Bile duct (tissue), 1 donor: ENCODE measurements around a stretch of chr22.

- PRO-cap = no peak
Observed at GRCh38 chr22:46584602-46585110, 35.5 kb upstream of the GRAMD4 start.

DNA sequence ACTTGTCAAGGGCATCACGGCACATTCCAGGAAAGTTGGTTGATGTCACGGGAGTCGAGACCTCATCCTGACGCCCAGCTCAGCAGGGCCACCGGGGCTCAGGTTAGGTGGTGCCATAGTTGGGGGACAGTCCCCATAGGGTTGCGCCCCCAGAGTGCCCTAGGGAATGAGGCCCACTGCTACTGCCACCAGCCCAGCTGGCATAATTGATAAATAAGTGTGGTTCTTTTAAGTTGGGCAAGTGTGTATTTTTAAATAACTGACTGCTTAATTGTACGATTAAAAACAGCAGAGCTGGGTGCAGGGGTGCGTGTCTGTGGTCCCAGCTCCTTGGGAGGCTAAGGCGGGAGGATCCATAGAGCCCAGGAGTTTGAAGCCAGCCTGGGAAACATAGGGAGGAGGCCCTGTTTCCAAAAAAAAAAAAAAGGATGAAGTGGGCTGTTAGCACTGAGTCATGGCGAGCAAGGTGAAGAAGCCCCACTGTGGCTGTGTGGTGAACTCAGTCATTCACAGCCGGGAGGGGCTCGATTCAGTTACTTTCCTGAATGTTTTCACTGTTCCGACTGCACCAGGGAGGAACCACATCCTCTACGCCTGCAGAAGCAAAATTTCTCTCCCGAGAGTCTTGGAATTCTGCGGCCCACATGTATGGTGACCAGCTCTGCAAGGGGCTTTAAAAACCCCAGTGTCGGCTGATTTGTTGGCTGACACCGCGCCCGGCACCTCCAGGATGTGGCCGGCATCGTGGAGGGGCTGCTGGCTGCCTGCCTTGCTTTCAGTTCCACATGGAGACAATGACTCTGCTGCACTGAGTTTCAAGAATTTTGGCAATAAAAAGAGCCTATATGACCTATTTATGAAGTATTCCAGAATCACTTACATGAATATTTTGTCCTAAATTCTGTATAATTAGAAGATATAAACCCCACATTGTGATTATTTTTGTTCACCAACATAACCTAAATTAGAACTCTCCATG lies 27.9 kb upstream of the GRAMD4 start:
- PRO-cap = bidirectional peak, plus-strand start at position 778 of the sequence, minus-strand start at position 650 of the sequence

DNA sequence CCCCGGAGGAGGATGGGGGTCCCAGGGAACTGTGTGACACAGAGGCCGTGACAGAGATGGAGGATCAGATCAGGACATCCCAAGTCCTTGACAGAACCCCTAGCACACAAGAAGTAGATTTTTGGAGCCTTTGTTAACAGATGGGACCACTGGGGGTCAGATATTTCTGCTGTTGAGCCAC lies 21.3 kb upstream of the GRAMD4 start:
- PRO-cap = no peak

GRCh38 chr22:46609418-46609789 lies 10.8 kb upstream of the GRAMD4 start:
- PRO-cap = no peak

DNA sequence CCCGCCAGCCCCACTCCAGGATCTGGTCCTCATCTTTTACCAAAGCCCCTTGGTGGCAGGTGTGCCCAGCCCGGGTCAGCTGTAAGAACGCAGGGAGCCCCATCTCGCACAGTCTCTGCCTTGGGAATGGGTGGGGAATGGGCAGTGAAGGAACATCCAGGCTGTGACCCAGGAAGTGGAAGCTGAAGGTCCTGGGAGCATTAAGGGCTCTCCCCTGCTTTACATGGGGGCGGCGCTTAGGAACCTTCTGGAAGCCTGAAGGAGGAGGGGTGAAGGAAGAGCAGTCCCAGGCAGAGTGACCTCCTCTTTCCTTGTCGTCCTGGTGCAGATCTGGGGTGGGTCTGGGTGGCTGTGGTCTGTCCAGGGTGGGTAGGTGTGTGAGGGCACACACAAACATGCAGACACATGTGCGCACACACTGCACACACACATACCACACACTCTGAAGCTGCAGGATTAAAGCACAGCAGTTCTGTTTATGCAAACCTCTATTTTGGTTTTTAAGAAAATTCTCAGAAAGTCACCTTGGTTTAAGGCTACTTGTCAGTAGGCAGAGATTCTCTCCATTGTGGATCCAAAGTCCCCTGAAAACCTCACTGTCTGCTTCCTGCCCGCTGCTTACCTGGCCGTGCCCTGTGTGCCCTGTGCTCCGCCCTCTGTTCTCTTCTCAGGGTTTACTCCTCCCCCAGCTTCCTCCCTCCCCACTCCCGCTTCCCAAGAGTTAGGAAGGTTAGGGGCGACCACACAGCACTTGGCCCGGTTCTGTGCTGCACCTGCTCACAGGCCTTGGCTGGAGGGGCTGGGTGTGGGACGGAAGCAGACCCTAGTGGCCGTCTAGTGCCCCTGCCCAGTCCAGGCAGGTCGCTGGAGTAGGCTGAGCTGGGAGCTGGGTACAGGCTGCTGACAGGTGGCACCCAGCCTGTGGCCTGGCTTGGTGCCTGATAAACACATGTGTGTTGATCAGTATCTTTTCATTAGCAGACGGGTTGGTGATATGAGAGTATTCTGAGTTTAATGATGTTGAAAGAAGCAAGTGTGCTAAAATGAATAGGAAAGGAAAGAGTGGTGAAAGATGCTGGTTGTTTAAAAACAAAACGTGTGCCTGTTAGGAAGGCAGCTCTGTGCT lies 40.3 kb downstream of the GRAMD4 start:
- PRO-cap = no peak

- PRO-cap = no peak
Observed at GRCh38 chr22:46673492-46673971, 53.3 kb downstream of the GRAMD4 start.

DNA sequence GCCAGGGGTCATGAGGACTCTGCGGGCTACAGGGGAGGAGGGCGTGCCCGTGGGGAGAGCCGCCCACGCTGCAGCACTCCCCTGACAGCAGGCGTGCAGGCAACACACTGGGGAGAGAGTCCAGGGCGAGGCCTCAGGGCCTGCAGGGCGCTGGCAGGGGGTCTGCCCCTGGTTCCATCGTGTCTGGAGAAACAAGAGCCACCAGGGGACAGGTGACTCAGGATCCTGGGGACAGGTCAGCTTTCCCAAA lies 53.7 kb downstream of the GRAMD4 start:
- PRO-cap = no peak

GRCh38 chr22:46685425-46686408 lies 52.3 kb downstream of the CERK start:
- PRO-cap = no peak

DNA sequence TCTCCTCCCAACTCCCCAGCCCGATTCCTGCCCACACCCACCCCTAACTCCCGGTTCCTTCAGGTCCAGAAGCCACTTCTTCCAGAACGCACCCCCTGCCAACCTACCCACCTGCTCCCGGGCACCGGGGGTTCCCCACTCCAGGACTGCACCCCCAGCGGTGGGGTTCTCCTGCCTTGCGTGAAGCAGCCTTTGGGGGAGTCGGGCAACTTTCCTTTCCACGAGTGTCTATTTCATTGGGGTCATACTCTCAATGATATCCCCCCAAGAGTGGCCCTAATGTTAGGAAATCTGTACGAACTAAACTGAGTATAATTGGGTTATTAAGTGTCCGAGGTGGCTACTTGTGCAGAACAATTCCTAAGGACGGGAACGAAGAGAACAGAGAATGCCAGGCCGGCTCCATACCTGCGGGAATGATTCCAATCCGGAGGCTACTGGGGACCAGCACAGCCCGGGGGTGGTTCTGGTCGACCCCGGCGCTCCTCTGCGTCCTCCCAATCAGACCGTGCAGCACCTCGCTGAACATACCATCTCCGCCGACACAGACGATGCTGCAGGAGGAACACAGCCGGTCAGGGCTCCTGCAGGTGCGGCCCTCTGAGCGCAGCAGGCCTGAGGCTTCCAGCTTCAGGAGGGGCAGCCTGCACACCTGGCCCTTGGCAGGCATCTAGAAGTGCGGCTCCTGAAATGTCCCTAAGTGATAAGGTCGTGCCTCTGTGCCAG lies 30.5 kb downstream of the CERK start:
- PRO-cap = no peak

GRCh38 chr22:46727260-46727822 lies 10.7 kb downstream of the CERK start:
- PRO-cap = no peak

- PRO-cap = no peak
Observed at GRCh38 chr22:46740928-46741353, 2.9 kb upstream of the CERK start.

GRCh38 chr22:46780411-46780740 lies 17.9 kb downstream of the TBC1D22A start:
- PRO-cap = no peak

DNA sequence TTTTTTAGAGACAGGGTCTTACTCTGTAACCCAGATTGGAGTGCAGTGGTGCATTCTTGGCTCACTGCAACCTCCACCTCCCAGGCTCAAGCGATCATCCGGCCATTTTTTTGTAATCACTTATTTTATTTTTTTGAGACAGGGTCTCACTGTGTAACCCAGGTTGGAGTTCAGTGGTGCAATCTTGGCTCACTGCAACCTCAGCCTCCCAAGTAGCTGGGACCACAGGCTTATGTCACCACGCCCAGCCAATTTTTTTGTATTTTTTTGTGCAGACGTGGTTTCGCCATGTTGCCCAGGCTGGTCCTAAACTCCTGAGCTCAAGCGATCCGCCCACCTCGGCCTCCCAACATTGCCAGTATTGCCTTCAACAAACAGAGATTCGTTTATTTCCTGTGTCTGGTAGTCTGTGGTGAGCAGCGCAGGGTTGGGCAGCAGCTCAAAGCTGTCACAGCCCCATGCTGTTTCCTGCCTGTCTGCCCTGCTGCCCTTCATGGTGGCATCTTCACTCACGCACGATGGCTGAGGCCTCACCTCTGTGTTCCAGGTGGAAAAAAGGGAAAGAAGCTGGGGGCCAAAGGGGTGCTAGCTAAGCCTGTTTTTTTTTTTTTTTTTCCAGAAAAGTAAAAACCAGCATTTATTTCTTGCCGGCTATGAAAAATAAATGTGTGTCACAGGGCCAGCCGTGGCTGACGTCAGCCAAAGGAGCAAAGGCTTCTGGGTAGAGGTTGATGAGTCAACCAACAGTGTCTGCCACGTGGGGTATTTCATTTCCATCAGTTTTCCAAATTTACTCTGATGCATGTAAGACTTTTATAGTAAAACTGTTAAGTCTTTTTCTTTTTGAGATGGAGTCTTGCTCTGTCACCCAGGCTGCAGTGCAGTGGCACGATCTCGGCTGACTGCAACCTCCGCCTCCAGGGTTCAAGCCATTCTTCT lies 28.8 kb downstream of the TBC1D22A start:
- PRO-cap = no peak

DNA sequence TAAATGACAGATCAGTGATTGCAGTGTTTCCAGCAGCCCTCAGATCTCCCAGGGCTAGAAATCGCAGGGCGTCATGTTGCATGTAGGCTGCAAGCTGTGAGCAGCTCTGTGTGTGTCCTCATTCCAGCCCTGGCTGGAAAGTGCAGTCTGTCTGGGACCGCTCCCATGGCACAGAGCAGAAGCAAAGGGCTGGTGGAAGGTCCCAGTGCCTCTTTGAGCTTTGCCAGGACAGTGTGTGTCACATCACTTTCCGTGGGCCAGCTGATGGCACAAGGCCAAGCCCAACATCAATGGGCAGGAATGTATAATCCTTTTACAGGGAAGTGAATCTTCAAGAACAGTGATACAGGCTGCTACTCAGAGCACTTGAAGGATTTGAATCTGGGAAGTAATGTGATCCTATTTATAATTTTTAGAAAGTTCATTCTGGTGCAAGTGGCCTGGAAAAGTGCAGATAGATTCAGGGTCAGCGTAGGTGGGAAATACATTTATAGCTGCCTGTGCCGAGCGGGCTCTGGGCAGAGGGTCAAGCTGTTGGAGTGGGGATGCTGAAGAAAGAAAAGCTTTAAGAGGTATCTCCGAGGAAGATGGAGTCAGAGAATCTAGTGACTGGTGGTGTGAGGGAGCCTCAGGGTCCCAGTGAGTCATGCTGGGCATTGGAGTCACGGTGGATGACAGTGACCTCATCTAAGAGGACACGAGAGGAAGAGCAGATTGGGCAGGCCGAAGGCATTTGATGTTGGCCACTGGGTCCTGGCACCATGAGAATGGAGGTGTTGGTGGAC lies 68.1 kb downstream of the TBC1D22A start:
- PRO-cap = no peak

DNA sequence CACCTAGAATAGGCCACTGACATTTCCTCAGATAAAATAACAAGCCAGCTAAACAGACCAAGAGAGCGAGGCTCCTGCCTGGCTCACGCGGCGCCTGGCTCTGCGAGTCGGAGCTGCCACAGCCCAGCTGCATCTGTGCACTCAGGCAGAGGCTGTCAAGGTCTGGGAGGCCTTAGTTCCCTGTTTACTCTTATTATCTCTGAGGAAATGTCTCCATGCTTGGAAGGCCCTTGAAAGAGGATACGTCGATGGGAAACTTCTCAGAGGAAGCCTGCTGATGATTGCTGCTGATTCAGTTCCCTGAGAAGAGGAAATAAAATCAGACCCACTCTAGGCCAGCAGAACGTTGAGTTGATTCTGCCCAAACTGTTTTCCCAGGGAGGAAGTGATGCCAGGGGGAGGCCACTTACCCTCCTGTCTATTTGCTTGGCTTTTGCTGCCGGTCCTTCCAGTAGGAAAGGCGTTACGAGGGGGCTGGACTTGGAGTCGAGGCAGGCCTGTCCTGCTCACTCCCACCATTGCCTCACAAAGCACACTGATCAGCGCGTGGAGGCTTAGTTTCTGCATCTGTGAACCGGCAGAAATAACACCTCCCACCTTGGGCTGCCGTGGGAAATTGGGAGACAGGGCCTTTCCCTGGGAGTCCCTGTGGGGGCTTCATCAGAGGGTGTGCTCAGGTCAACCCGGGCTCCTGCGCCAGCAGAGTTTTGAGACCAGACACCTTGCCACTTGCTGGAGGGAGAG lies 208.9 kb downstream of the TBC1D22A start:
- PRO-cap = bidirectional peak, plus-strand start at position 263 of the sequence, minus-strand start at position 102 of the sequence

DNA sequence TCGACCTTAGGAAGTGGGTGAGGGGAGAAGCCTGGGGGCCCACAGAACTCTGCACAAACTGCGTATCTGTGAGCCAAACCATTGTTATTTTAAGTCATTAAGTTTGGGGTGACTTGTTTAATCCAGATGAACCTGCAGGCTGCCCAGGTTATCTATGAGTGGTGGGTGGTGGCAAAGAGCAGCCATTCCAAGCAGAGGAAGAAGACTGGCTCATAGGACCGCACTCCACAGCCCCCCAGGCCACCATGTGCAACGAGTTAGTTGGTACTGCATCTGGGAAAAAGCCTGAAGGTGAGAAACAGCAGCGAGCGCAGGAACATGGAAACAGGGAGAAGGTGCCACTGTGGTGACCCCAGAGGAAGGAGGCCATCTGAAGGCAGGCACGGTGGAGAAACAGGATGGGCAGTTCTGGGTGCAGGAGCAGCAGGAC lies 300.2 kb downstream of the TBC1D22A start:
- PRO-cap = no peak

GRCh38 chr22:47129862-47130529 lies 367.5 kb downstream of the TBC1D22A start:
- PRO-cap = bidirectional peak, plus-strand start at chr22:47130208, minus-strand start at chr22:47130024

GRCh38 chr22:47159102-47159902 lies 396.9 kb downstream of the TBC1D22A start:
- PRO-cap = no peak

- PRO-cap = no peak
Observed at GRCh38 chr22:47163885-47164975, 401.8 kb downstream of the TBC1D22A start.

DNA sequence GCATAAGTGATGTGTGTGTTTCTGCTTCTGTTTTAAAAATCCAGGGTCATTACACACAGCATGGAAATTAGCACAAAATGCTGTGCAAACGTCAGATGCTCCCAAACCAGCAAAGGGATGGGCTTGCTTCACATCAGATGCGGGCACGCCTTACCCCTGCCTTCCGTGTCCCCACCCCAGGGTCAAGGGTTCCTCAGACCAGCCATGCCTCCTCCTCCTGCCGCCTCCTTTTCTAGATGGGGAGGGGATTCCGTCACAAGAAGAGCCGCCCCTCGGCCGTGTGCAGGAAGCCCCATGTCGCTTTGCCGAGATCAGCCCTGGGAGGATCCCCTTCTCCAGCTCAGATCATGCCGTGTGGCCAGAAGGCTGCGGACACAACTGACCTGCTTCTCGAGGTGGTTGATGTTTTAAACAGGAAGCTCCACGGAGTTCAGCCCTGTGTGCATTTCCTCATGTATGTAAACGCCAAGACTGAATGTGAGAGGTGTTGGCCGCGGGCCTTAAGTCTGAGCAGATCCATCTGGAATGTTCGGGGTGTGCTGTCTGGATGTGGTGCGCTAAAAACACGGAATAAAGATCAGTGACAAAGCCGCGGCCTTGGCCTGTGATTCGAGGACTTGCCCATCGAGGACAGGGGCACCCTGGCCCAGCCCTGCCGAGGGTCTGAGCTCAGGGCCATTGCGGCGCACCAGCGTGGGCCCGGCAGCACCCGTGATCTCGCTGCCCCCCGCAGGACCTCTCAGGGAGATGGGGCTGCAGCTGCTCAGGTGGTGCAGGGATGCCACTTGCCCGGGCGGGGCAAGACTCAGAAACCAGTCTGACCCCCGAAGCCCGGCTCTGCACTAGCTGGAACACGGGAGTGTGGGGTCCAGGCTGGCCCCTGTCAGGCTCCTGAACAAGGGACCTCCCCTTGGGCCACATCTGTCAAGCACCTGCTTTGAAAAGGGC lies 412.9 kb downstream of the TBC1D22A start:
- PRO-cap = no peak